AG04449 (cell line): ENCODE measurements around a stretch of chr7.

DNA sequence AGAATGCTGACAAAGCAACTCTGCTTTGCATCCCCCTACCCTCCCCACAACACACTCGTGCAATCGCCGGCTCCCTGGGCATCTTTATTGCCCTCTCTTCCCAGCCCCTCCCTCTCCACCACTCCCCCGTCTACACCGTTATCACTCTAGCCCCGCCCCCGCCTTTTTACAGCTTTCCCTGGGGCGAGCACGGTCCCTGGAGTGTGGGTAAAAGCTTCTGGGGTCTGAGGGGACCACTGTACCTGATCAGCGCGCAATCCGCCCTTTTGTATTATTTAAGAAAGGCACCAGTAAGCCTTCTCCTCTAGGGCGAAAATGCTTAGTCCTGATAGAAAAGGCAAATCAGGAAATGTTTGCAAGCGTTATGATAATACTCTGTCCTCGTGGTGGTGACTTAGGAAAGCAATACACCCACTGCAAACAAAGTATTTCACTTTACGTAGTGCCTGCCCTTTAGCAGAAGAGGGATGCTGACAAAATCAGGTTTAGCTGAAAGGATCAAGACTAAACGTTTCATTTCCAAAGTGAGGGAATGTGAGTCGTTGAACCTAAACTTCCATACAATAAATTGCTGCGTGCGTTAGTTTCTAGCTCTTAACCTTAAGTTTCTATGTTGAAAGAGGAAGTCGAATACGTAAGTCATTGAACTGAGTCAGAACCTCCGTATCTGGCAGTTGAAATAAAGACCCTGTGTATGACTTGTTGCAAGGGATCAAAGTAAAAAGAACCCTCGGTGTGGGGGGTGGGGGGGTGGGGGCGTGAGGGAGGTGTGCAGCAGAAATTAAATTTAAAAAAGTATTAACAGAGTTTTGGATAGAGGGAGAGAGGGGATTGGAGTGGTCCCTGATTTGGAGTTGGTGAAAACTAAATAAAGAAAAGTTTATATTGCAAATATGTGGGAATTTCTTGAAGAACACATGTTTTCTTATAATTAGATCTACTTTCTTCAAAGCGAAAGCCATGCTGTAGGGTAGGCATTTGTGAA is 1.2 kb upstream of the CREB5 start:
- RRBS = no CpG with 5 or more reads among the region's 26 CpGs

DNA sequence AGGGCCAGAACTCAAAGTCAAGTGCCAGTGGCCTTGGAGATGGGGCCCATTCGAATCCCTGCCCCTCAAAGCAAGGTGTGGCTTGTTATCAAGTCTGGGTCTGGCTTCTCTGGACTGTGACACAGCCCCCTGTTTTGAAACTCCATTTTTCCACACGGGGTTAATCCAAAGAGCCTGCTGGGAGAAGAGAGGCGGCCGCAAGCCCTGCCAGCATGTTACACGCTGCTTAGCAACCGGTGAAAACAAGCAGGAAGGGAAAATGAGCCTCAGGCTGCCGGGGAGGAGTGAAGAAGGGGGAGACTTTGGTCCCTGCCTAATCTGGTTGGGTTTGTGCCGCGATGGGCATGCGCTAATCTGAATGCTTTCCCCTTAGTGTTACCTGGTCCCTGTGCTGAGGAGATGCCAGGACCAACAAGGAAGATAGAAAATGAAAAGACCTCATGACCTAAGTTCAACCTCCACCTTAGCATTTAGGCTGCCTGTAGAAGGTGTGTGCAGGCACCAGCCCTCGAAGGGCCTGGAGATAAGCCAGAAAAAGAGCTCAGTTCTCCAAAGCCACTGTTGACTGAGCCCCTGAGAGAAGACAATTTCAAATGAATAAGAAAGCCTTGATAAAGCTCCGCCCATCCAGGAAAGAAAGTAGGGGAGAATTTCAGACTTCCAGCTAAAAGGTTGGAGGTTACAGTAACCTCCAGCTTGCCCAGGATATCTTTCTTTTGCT is 24.7 kb downstream of the TRIL start:
- RRBS = 23% methylated on average over 1 of the region's 12 CpGs

DNA sequence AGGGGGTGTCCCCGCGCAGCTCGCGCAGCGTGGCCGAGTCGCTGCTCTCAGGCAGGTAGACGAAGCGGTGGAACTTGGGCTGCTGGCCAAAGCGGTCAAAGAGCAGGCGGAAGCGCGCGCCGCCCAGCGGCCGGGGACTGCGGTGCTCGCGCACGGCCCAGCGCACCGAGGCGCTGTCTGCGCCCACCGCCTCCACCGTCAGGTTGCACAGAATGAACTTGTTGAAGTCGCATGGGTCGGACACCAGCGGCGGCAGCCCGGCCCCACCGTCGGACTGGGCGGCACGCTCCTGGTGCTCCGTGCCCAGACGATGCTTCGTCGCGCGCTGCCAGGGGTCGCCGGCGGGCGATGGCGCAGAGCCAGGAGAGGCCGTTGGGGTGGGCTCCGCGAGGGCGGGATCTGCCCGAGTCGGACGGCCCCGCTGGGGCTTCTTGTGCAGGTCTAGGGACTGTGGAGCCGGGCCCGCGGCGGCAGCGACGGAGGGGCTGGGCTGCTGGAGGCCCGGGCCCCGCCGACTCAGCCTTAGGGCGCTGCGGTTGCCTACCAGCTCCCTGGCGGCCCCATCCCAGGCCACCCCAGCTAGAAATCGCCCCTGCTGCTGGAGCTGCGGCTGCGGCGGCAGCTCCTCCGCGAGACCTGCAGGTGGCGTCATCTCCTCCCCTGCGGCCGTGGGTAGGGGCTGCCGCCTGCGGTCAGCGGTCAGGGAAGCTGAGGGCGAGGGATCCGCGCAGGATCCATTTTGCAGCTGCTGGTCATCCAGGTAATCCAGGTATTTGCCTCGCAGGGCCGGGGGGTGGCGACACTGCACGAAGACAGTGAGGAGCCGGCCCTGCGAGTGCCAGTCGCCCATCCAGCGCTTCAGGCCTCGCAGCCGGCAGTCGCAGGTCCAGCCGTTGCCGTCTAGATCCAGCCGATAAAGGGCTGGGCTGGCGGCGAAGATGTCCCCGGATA is 1.8 kb downstream of the TRIL start:
- RRBS = 2% methylated on average over 35 of the region's 99 CpGs

GRCh38 chr7:28986120-28987210 is 28.3 kb upstream of the TRIL start:
- RRBS = no CpG with 5 or more reads among the region's 15 CpGs

GRCh38 chr7:29147122-29147665 is 857 bp upstream of the CPVL start:
- RRBS = no CpG with 5 or more reads among the region's 10 CpGs

- RRBS = no CpG with 5 or more reads among the region's 3 CpGs
Measured at GRCh38 chr7:29199598-29200401, 5.2 kb downstream of the CHN2 start.

GRCh38 chr7:29248907-29249463 is 54.4 kb downstream of the CHN2 start:
- RRBS = no CpG with 5 or more reads among the region's 6 CpGs

DNA sequence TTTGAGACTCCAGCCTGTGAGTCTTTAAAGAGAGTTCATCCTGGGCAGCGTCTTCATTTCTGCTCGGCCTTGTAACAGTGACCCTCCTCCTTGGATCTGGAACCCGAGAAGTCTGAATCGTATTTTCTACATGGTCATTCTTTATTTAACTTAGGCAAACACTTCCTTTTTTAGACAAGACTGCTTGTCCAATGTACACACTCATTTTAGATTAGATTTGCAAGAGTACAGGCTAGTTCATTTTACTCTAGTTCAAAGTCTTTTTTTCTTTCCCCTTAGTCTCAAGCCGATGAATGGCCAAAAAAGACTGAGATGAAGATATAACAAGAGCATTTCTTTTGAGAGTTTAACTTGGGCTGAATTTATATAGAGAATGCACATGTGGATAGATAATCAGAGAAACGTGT is 133.5 kb downstream of the CHN2 start:
- RRBS = no CpG with 5 or more reads among the region's 6 CpGs

GRCh38 chr7:29488778-29489473 is 74.7 kb upstream of the PRR15 start:
- RRBS = no CpG with 5 or more reads among the region's 9 CpGs

DNA sequence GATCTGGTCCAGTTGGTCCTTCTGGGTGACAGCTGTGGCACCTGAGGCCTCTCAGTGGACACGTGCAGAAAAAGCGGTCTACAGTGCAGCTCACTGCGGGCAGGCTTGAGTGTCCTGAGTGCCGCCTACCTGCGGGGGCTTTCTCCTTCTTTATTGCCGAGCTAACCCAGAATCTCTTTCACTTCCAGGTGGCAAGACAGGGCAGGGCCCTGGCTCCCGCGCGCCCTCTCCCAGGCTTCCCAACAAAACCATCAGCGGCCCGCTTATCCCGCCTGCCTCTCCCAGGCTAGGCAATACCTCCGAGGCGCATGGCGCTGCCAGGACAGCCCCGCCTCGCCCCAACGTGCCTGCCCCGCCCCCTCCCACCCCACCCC is 77.3 kb downstream of the WIPF3 start:
- RRBS = no CpG with 5 or more reads among the region's 19 CpGs

- RRBS = no CpG with 5 or more reads among the region's 3 CpGs
Measured at GRCh38 chr7:29955403-29955900, 34.1 kb downstream of the SCRN1 start.

GRCh38 chr7:29968749-29969611 is 20.6 kb downstream of the SCRN1 start:
- RRBS = no CpG with 5 or more reads among the region's 13 CpGs

GRCh38 chr7:30029016-30029535 is 864 bp downstream of the PLEKHA8 start:
- RRBS = no CpG with 5 or more reads among the region's 16 CpGs

DNA sequence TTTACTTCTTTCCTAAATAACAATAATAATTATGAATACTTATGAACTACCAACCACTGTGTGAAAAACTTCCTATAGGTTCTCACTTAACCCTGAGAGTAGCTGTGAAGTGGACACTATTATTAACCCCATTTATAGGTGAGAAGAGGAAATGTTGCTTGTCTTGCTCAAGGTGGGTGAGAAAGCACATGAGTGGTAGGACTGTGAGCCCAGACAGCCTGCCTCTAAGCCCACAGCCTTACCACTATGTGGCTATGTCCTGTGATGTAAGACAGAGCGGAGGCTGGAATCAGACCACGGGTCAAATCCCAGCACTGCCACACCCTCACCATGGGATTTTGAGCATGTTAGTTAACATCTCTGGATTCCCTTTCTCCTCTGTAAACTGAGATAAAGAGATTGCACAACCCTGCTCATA is 41.6 kb upstream of the MTURN start:
- RRBS = no CpG with 5 or more reads among the region's 2 CpGs

DNA sequence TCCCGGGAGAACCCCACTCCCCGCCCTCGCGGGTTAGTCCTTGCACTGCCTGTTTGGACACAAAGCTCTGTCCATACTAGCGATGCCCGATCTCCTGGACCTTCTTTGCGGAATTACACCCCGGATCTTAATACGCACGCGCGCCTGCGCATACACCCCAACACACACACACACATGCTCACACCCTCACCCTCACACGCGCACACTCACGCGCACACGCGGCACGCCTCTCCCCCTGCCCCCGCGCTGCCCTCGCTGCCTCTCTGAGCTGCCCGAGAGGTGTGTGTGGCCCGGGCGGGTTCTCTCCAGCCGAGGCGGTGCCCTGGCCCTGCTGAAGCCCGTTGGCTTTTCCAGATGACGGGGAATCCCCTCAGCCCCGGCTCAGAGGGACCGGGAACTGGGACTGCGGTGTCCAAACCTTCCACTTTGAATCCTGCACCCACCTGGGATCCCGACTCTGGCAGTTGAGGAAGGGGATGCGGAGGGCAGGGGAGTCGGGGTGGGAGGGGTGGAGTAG is 1.1 kb downstream of the MTURN start:
- RRBS = 2% methylated on average over 3 of the region's 36 CpGs

GRCh38 chr7:30162638-30163221 is 27.9 kb downstream of the MTURN start:
- RRBS = no CpG with 5 or more reads among the region's 5 CpGs

- RRBS = no CpG with 5 or more reads among the region's 3 CpGs
Measured at GRCh38 chr7:30179004-30179447, 44.2 kb downstream of the MTURN start.

DNA sequence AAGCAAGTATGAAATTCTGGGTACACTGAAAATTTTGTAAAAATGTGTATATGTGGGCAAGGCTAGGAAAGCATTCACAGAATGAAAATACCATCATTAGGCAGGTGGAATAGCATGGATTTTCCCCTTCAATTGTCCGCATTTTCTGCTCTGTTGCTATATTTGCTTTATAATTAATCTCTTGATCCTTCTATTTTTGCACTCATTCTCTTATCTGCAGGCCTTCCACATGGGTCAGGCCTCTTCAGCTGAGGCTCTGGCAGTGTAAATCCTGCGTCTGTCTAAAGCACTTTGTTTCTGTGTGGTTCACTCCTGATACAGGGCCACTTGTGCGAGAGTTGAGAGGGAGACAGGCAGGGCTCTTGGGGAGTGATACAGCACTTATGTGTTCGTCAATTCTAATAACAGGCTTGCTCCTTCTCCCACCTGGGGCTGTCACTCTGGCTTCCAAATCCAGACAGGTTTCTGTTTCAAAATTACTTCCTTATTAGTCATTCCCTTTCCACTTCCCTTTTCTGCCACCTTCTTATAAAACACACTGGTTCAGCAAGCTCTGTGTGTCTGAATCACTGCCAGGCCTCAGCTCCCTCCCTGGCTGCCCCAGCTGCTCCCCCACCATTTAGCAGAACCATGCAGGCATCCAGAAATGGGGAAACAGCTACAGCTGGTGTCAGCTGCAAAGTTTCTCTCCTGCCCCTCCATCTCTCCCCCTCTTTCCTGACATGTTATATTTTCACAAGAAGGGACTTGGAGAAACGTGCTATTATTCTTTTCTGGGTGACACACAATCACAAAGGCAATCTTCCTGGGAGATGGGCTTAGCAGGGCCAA is 58.6 kb upstream of the ZNRF2 start:
- RRBS = no CpG with 5 or more reads among the region's 5 CpGs

- RRBS = 2% methylated on average over 4 of the region's 44 CpGs
Measured at GRCh38 chr7:30285475-30285735, 1.0 kb downstream of the ZNRF2 start.

DNA sequence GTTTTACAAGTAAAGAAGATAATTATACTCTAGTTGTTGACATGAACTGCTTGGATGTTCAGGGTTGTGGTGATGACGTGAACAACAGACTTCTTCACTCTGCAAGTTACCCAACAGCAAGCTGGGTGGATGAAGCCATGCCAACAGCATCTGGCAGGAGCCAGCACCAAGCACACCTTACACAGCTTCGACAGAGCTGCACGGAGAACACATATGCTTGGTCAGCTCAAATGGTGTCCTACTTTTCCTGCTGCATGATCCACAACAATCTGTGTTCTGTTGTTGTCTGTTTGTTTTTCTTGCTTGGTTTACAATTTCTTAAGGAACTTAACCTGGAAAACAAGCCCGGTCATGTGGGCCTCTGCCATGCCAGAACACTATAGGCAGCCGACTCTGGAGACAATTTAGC is 9.7 kb downstream of the NOD1 start:
- RRBS = no CpG with 5 or more reads among the region's 5 CpGs